Sigmoid colon (tissue), 4 donors: Measurements from ENCODE around the gene COL9A1.

- PRO-cap: no peak
- RAMPAGE, long total RNA, 4 experiments: no peak in any of the 4 experiments
These were observed 71.7 kb upstream of the LGSN start for GRCh38 chr6:63391304-63391970.

GRCh38 chr6:63439977-63440426, 120.2 kb upstream of the LGSN start:
- PRO-cap: no peak
- RAMPAGE, long total RNA, 4 experiments: no peak in any of the 4 experiments

GRCh38 chr6:63572640-63573071, 376 bp downstream of the PTP4A1 start:
- PRO-cap: no peak
- RAMPAGE, long total RNA, 4 experiments: no peak in any of the 4 experiments

DNA sequence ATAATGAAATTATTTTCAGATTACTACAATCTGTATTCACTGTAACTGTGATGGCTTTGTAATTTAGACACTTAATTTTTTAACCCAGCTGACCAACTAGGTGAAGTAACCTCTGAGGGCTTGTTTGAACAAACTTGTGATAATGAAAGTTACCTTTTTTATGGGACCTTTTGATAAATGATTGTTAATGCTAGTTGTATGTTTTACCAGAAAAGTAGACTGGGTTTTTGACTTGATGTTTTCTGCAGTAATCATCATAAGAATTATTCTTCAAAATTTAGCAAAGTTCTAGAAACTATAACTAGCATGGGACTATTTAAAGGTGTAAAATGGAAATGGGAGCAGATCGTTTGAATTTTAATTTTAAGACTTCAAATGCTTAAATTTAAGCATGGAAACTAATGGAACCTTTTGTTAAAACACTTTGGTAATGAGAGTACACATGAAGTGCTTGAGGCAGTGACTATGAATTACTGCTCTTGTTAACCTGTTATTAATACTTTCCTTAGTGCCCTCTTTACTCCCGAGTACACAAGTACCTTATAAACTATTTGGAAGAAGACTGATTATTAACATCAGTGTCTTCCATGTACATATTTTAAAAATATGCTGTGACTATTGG, 2.7 kb downstream of the PTP4A1 start:
- PRO-cap: no peak
- RAMPAGE, long total RNA, 4 experiments: no peak in any of the 4 experiments

- PRO-cap: no peak
- RAMPAGE, long total RNA, 4 experiments: no peak in any of the 4 experiments
These were observed 64.6 kb downstream of the PHF3 start for GRCh38 chr6:63700148-63700557.

- PRO-cap: no peak
- RAMPAGE, long total RNA, 4 experiments: no peak in any of the 4 experiments
These were observed 171.4 kb downstream of the PHF3 start for GRCh38 chr6:63806988-63807432.

DNA sequence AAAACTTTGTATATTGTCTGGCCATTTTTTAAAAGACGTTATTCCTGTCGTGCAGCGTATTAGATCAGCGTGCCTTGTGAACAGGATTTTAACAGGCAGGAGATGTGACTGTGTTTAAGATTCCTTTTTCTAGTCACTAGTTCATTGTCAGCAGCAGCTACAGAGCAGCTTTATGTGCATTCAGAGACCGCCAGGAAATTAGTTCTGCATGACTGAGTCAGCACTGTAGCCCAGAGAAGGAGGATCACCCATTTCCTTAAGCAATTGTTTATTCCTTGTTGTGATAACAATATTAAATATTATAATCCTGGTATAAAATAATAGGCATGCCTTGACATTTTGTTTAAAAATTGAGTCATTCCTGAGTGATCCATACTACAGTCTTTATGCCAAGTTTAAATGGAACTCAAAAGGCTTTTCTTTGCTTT, 75.3 kb upstream of the ADGRB3 start:
- PRO-cap: no peak
- RAMPAGE, long total RNA, 4 experiments: no peak in any of the 4 experiments

- PRO-cap: no peak
- RAMPAGE, long total RNA, 4 experiments: start-site peak on the plus strand in 1 of 4 experiments, at chr6:68635733-68635967 at its widest, 7 reads per replicate
These were observed 683 bp downstream of the ADGRB3 start for GRCh38 chr6:68635693-68636237.

- PRO-cap: no peak
- RAMPAGE, long total RNA, 4 experiments: no peak in any of the 4 experiments
These were observed 15.0 kb downstream of the COL19A1 start for GRCh38 chr6:69881353-69881768.

DNA sequence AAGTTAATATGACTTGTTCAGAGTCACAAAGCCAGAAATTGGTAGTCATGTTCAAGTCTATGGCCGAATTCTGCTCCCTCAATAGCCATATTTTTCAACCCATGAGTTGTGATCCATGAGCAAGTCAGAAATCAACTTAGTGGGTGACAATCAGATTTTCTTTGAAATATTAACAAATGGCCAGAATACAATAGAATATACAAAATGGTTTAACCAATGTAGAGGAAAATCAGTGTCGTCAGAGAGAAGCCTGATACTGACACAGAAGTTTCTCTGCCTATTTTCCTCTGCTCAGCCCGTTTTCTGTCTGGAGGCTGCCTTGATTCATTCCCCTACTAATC, 217.9 kb downstream of the COL19A1 start:
- PRO-cap: no peak
- RAMPAGE, long total RNA, 4 experiments: no peak in any of the 4 experiments

DNA sequence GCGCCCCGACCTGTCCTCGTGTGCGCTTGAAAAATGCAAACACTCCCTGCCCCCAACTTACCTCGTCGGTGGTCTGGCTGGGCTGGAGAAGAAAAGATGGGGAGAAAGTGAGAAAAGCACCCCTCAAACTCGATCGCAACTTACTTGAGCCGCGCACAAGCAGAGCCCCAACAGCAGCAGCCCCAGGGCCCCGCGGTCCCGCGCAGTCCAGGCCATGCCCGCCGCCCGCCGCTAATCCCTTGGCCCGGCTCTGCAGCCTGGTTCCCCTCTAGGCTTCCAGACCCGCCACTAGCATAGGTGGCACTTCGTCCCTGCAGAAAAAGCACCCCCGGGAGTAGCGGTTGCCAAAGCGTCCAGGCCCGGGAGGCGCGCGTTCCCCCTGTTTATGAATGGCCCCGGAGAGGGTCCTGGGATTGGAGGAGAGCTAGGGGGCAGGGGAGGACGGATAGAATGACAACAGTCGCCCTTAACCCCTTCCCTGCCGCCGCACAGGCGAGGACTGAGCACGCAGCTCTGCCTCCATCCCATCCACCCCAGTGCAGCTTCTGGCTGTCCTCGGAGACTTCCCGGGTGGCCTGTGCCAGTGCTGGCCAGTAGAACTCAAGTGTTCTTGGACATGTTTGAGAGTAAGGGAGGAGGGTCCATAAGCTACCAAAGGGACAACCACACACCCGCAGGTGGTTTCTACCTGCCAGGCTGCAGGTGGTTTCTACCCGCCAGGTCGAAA, 19.9 kb downstream of the COL9A1 start:
- PRO-cap: no peak
- RAMPAGE, long total RNA, 4 experiments: no peak in any of the 4 experiments

DNA sequence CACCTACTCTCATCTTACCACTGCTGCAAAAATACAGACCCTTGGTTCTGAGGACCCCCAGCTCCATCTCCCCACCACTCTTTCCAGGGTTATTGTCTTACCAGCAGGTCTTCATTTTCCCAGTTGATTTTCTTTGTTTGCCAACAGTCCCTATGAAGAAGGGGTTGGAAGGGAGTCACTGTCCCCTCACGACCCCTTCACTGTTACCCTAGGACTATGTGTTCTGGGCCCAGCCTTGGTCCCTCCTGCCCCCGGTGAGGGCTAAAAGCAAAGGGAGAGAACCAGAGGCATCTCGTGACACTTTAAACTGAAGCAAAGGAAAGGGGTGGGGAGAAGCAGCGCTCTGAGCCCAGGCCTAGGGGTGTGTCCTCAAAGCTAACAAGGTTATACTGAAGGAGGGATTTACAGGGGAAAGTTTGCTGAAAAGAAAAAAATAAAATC, at the start of gene COL9A1:
Gene COL9A1, minus strand, starts transcription at position 275 of the 441 bp plus-strand sequence.
- PRO-cap: no peak
- RAMPAGE, long total RNA, 4 experiments: no peak in any of the 4 experiments

- PRO-cap: no peak
- RAMPAGE, long total RNA, 4 experiments: no peak in any of the 4 experiments
These were observed 64.5 kb downstream of the SMAP1 start for GRCh38 chr6:70731978-70732734.

GRCh38 chr6:70782861-70784160, 115.6 kb downstream of the SMAP1 start:
- PRO-cap: no peak
- RAMPAGE, long total RNA, 4 experiments: no peak in any of the 4 experiments

DNA sequence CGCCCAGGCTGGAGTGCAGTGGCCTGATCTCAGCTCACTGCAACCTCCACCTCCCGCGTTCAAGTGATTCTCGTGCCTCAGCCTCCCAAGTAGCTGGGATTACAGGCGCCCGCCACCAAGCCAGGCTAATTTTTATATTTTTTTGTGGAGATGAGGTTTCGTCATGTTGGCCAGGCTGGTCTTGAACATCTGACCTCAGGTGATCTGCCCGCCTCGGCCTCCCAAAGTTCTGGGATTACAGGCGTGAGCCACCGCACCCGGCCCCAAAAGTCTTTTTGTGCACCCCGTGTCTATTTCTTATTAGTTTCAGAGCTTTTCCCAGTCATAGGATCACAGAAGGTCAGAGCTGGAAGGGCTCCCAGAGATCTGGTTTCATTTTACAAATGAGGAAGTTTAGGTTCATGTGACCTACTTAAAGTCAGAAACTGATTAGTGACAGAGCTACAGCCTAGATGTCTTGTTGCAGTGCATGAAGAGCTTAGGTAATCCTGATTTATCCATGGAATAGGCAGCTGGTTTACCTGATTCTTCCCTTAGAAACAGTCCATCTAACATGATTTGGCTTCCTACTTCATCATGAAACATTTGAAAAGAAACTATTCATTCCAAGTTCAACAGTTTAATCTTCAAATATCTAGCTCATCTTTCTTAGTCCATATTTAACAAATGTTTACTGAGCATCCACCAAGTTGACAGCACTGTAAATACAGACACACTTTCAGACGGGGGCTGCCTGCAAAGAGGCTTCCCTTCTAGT, 1.5 kb upstream of the OGFRL1 start:
- PRO-cap: no peak
- RAMPAGE, long total RNA, 4 experiments: no peak in any of the 4 experiments

DNA sequence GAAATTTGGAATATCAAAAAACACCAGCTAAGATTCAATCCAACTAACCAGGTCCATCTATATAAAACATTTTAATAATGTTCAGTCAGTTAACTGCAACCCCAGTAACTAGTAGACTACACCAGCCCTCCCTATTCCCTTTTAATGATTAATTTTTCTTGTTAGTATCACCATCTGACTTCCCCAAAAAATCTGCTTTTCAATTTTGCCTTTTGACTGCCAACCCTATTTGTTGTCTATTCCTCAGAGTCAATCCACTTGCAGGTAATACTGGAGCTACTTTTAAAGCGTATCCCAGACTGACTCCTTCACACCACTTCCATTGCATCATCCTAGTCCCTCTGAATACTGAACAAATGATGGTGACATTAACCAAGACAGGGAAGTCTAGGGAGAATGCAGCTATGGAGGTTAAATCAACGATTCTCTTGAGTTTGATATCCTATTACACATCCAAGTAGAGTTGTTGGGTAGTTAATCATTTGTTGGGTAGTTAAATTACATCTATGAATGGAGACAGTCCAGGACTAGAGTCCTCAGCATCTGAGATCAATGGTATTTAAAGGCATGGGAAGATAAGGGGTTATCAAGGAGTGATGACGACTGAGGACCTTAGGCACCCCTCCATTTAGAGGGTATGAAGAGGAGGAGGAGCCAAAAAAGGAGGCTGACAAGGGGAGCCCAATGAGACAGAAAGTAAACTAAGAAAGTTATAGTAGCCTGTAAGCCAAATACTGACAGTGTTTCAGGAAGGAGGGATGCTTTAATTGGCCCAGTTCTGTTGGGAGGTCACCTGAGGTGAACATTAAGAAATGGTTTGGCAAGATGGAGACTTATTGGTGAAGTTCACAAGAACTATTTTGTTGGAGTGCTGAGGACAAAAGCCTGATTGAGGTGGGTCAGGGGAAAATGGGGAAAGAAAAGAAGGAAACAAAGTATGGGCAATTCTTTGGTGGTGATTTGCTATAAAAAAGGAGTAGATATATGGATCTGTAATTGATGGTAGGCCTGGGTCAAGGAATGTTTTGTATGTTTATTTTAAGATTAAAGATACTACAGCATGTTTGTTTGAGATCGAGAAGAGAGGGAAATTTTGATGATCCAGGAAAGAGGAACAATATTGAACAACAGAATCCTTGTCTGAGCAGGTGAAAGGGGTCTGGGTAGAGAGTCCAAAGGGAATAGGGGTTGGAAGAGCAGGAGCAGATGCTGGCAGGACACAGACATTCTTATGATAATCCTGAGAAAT, 2.3 kb downstream of the OGFRL1 start:
- PRO-cap: no peak
- RAMPAGE, long total RNA, 4 experiments: start-site peak on the plus strand in 1 of 4 experiments, centred at position 1,029 of the sequence, 6 reads per replicate

DNA sequence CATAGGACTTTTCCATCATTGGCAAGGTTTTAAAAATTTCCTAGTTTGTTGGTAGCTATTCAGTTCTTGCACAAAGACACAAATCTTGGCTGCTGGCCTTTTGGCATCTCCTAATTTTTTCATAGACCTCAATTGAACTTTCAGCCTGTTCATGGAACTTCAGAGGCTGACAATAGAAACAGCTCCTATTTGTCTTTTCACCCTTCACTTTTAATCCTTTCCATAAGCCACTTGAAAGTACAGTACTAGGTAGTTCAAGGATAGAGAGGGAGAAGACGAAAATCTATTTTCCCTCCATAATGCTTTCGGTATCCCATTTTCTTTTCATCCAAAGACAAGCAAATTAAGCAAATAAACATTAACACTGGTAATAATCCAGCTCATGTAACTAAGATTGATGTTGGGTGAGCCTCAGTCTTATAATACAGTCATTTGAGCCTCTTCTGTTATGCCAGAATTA, 61.7 kb downstream of the OGFRL1 start:
- PRO-cap: no peak
- RAMPAGE, long total RNA, 4 experiments: no peak in any of the 4 experiments

DNA sequence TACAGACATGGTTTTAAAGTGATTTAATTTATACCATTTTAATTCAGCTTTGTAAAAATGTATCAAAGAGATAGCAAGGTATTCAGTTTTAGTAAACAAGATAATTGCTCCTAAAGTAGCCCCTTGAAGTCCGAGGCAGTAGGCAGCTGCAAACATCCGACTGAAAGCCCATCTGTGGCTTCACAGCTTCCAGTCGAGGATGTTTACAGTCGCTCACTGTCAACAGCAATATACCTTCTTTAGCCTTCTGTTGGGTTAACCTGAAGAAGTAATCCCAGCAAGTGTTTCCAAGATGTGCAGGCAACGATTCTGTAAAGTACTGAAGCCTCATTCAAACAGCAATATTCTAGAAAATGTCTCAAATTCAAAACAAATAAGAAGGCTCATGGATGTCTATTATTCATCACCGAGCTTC, 114.8 kb downstream of the OGFRL1 start:
- PRO-cap: no peak
- RAMPAGE, long total RNA, 4 experiments: no peak in any of the 4 experiments

- PRO-cap: bidirectional peak, plus-strand start at chr6:71469407, minus-strand start at chr6:71469204
- RAMPAGE, long total RNA, 4 experiments: no peak in any of the 4 experiments
These were observed 180.6 kb downstream of the OGFRL1 start for GRCh38 chr6:71469037-71469800.

- PRO-cap: no peak
- RAMPAGE, long total RNA, 4 experiments: no peak in any of the 4 experiments
These were observed 296.4 kb downstream of the OGFRL1 start for GRCh38 chr6:71585055-71585394.